ENCODE measurements around the genes TMEM11 and KCNJ18.

DNA sequence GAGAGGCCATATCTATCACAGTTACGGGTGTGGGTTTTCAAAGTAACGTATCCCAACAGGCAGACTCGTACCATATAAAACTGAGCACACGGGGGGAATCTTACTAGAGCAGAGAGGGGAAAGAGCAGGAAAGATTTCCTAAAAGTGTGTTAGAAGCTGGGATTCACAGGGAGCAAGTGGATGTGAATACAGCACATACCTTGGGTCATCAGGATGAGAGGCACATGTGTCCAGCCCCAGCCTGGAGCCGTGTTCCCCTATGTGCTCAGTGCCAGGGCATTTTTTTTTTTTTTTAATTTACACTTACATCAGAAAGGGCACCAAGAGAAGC, 166.2 kb downstream of the LGALS9B start:
- PRO-cap, 3 experiments = no peak in any of the 3 experiments
- RAMPAGE, long total RNA = no peak
- RRBS, 2 experiments = no CpG with 5 or more reads among the region's 5 CpGs

GRCh38 chr17:21004712-21005972, 37.7 kb downstream of the USP22 start:
- PRO-cap, 3 experiments = no peak in any of the 3 experiments
- RAMPAGE, long total RNA = no peak
- RRBS, 2 experiments = no CpG with 5 or more reads among the region's 23 CpGs

- PRO-cap, 3 experiments = no peak in any of the 3 experiments
- RAMPAGE, long total RNA = no peak
- RRBS, 2 experiments = no CpG with 5 or more reads among the region's 14 CpGs
Measured at GRCh38 chr17:21016315-21016895, 26.4 kb downstream of the USP22 start.

DNA sequence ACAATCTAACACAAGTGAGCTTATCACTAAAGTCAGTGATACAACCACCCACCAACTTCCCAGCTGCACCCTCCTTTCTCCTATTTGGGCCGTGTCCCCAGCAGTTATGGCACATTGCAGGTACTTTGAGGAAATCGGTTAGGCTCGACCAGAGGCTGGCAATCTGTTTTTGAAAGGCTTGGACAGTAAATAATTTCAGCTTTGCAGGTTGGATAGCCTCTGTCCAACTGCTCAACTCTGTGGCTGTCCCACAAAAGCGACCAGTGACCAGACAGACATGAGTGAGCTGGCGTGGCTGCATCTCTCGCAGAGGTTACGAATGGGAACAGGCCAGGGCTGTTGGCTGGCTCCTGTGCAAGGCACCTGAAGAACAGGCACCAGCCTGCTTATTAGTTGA, 25.9 kb downstream of the USP22 start:
- PRO-cap, 3 experiments = no peak in any of the 3 experiments
- RAMPAGE, long total RNA = no peak
- RRBS, 2 experiments = no CpG with 5 or more reads among the region's 7 CpGs

GRCh38 chr17:21017725-21018407, 24.9 kb downstream of the USP22 start:
- PRO-cap, 3 experiments = no peak in any of the 3 experiments
- RAMPAGE, long total RNA = no peak
- RRBS, 2 experiments = no CpG with 5 or more reads among the region's 14 CpGs

DNA sequence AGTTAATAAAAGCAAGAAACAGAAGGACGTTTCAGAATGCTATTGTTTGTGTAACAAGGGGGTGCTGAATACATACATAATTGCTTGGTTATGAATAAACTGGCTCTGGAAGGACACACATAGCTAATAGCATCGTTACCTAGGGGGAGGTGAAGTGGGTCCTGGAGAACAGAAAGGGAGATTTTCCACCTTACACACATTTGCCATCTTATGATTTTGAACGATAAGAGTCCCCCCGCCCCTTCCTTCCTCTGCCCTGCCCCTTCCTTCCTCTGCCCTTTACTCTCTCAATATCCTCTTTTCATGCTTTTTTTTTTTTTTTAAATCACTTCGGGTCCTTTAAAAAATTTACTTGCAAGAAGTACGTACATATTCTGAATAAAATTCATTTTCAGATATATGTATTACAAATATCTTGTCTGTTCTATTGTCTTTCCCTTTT, 894 bp upstream of the DHRS7B start:
- PRO-cap, 3 experiments = no peak in any of the 3 experiments
- RAMPAGE, long total RNA = no peak
- RRBS, 2 experiments = no CpG with 5 or more reads among the region's 6 CpGs

GRCh38 chr17:21165922-21166955, 39.5 kb downstream of the DHRS7B start:
- PRO-cap, 3 experiments = peak in 2 of 3 experiments; most common plus-strand start chr17:21166419 (in 2); most common minus-strand start chr17:21166063 (in 1)
- RAMPAGE, long total RNA = no peak
- RRBS, 2 experiments = 12 to 14% methylated on average over 3 of the region's 13 CpGs

DNA sequence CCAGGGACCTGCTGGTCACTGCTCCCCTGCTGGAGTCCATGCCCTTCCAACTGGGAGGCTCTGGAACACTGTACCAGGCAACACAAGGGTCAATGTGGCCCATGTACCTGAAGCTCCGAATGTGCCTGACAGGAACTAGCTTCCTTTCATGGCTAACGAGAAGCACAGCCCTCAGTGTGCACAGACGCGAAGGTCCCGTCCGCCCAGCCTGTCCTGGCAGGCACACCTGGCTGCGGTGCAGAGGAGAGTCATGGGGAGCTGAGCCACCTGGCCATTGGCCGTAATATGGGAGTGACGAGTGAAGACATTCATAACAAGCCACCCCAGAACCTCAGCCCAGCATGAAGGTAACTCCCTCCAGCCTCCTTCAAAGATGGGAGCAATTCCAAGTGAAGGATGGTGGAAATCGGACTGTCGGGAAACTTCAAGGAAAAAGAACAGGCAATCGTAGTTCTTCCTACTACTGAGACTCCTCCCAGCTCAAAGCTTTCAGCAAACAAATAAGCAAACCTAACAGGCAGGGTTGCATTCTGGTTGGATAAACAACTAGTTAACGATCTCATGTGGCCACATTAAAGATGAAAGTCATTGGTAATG, 13.3 kb downstream of the TMEM11 start:
- PRO-cap, 3 experiments = no peak in any of the 3 experiments
- RAMPAGE, long total RNA = no peak
- RRBS, 2 experiments = no CpG with 5 or more reads among the region's 13 CpGs

- PRO-cap, 3 experiments = peak in 3 of 3 experiments; most common minus-strand start chr17:21214142 (in 1)
- RAMPAGE, long total RNA = start-site peak on the minus strand at chr17:21214161-21214166, 178 and 219 reads in 2 replicates
- RRBS, 2 experiments = 1 to 2% methylated on average over 11 of the region's 18 CpGs
Measured at GRCh38 chr17:21214066-21214252, at the start of gene TMEM11. Gene TMEM11, minus strand, starts transcription at chr17:21214161.

- PRO-cap, 3 experiments = no peak in any of the 3 experiments
- RAMPAGE, long total RNA = no peak
- RRBS, 2 experiments = no CpG with 5 or more reads among the region's 11 CpGs
Measured at GRCh38 chr17:21273133-21273924, 11.2 kb upstream of the MAP2K3 start.

DNA sequence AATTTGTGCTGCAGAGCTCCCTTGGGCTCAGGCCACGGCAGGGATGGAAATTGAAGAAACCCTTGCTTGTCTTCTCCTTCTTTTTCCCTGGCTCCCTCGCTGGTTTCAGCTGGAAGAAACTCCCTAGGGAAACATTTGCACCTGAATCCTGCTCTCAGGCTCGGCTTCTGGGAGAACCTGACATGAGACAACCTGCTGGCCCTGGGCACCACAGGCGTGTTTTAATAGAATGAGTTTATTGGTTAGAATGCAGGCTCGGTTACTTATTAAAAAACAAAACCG, 37.8 kb downstream of the MAP2K3 start:
- PRO-cap, 3 experiments = no peak in any of the 3 experiments
- RAMPAGE, long total RNA = no peak
- RRBS, 2 experiments = no CpG with 5 or more reads among the region's 6 CpGs

DNA sequence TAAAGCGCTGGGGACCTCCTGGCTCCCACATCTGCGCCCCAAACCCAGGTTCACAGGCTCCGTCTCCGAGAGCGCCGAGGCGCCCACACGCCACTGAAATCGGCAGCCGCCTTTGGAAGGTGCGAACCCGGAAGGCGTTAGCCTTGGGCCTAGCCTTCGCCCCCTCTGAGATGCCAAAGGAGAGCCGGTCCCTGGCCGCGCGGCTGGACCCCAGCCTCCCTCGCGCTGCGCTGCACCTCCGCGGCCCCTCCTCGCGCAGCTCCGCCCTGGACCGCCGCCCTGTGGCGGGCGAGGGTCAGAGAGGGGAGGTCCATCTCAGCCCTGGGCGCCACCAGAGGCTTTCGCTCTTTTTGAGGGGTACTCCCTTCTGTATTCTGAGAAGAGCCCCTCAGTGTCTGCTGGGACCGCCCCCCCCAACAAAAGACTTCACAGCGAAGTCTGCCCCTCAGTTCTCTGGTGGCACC, 1.8 kb downstream of the KCNJ12 start:
- PRO-cap, 3 experiments = no peak in any of the 3 experiments
- RAMPAGE, long total RNA = no peak
- RRBS, 2 experiments = 14 to 18% methylated on average over 4 of the region's 34 CpGs

GRCh38 chr17:21395221-21395420, 19.0 kb downstream of the KCNJ12 start:
- PRO-cap, 3 experiments = no peak in any of the 3 experiments
- RAMPAGE, long total RNA = no peak
- RRBS, 2 experiments = no CpG with 5 or more reads among the region's 5 CpGs

GRCh38 chr17:21524008-21524791, 148.0 kb downstream of the KCNJ12 start:
- PRO-cap, 3 experiments = peak in 1 of 3 experiments; most common plus-strand start chr17:21524334 (in 1); most common minus-strand start chr17:21524479 (in 1)
- RAMPAGE, long total RNA = no peak
- RRBS, 2 experiments = no CpG with 5 or more reads among the region's 15 CpGs

DNA sequence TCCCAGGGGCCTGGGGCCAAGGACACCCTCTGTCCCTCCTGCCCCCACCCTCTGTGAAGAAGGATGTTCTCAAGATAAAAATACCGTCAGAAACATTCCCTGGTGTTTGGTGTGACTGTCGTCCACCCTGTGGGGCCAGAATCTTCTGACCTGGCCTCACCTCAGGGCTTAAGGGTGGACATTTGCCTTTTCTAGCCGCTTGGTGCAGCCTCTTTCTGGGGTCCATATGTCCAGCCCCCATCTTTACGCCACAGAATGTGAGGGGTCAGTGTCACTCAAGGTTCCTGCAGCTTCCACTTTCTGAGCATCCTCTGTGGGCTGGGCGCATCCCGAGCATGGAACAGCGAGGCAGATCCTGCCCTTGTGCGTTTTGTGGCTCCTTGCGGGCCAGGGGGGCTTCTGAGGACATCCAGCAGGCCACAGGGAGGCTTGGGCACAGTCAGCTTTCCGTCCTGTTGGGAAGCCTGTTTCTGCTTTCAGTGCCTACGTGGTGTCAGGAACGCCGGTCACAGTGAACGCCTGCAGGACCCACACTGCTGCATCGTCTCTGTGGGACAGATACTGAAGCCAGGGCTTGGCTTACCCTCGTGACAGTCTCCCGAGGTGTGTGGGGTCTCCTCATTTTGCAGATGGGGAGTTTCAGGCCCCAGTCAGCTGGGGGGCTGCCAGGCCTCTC, at the start of gene KCNJ18:
Gene KCNJ18, plus strand, starts transcription at position 412 of the 676 bp plus-strand sequence.
- PRO-cap, 3 experiments = no peak in any of the 3 experiments
- RAMPAGE, long total RNA = no peak
- RRBS, 2 experiments = no CpG with 5 or more reads among the region's 17 CpGs

- PRO-cap, 3 experiments = no peak in any of the 3 experiments
- RAMPAGE, long total RNA = no peak
- RRBS, 2 experiments = no CpG with 5 or more reads among the region's 20 CpGs
Measured at GRCh38 chr17:22310701-22311239, 618.4 kb downstream of the KCNJ18 start.

GRCh38 chr17:22523975-22524819, 831.9 kb downstream of the KCNJ18 start:
- PRO-cap, 3 experiments = no peak in any of the 3 experiments
- RAMPAGE, long total RNA = no peak
- RRBS, 2 experiments = no CpG with 5 or more reads among the region's 23 CpGs

DNA sequence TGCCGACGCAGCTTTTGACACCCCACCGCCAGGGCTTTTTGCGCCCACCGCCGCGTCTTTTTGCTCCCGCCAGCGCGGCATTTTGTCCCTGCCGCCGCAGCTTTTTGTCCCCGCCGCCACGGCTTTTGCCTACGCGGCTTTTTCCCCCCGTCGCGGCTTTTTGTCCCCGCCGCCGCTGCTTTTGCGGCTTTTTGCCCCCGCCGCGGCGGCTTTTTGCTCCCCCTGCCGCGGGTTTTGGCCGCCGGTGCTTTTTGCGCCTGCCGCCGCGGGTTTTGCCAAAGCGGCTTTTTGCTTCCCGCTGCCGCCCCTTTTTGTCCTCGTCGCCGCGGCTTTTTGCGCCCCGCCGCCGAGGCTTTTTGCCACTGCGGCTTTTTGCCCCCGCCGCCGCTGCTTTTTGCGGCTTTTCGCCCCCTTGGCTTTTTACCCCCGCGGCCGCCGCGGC, 519.1 kb upstream of the WSB1 start:
- PRO-cap, 3 experiments = no peak in any of the 3 experiments
- RAMPAGE, long total RNA = no peak
- RRBS, 2 experiments = no CpG with 5 or more reads among the region's 58 CpGs

GRCh38 chr17:27088983-27089377, 204.9 kb upstream of the WSB1 start:
- PRO-cap, 3 experiments = no peak in any of the 3 experiments
- RAMPAGE, long total RNA = no peak
- RRBS, 2 experiments = no CpG with 5 or more reads among the region's 19 CpGs

DNA sequence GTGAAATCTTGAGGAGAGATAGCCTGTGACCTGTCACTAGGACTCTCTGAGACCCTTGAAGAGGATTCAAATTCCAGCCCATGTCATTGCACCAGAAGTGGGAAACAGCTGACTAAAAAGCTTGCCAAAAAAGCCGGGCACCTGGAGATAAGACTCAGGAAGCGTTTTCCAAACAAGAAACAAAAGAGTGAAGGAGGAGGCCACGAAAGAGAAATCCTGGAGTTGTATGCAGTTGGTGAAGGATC, 9.1 kb upstream of the WSB1 start:
- PRO-cap, 3 experiments = no peak in any of the 3 experiments
- RAMPAGE, long total RNA = no peak
- RRBS, 2 experiments = no CpG with 5 or more reads among the region's 3 CpGs

Measured in skeletal muscle tissue (tissue), 7 donors.